ENCODE results near the genes OBP2A, GLT6D1 and UBAC1.

GRCh38 chr9:135504676-135505045 lies 4.2 kb downstream of the MRPS2 start:
- PRO-cap, 6 experiments = no peak in any of the 6 experiments
- RAMPAGE, long total RNA, 2 experiments = no peak in any of the 2 experiments
- RRBS = no CpG with 5 or more reads among the region's 10 CpGs

- PRO-cap, 6 experiments = no peak in any of the 6 experiments
- RAMPAGE, long total RNA, 2 experiments = no peak in any of the 2 experiments
- RRBS = 50% methylated on average over 1 of the region's 21 CpGs
Measured at GRCh38 chr9:135545691-135546320, at the start of gene OBP2A. Gene OBP2A (plus strand): TSS chr9:135546126.

- PRO-cap, 6 experiments = no peak in any of the 6 experiments
- RAMPAGE, long total RNA, 2 experiments = no peak in any of the 2 experiments
- RRBS = no CpG with 5 or more reads among the region's 10 CpGs
Measured at GRCh38 chr9:135639343-135639782, at the start of gene GLT6D1. Gene GLT6D1 (minus strand): TSS chr9:135639540.

GRCh38 chr9:135881589-135882456 lies 25.5 kb downstream of the CAMSAP1 start:
- PRO-cap, 6 experiments = no peak in any of the 6 experiments
- RAMPAGE, long total RNA, 2 experiments = no peak in any of the 2 experiments
- RRBS = no CpG with 5 or more reads among the region's 23 CpGs

DNA sequence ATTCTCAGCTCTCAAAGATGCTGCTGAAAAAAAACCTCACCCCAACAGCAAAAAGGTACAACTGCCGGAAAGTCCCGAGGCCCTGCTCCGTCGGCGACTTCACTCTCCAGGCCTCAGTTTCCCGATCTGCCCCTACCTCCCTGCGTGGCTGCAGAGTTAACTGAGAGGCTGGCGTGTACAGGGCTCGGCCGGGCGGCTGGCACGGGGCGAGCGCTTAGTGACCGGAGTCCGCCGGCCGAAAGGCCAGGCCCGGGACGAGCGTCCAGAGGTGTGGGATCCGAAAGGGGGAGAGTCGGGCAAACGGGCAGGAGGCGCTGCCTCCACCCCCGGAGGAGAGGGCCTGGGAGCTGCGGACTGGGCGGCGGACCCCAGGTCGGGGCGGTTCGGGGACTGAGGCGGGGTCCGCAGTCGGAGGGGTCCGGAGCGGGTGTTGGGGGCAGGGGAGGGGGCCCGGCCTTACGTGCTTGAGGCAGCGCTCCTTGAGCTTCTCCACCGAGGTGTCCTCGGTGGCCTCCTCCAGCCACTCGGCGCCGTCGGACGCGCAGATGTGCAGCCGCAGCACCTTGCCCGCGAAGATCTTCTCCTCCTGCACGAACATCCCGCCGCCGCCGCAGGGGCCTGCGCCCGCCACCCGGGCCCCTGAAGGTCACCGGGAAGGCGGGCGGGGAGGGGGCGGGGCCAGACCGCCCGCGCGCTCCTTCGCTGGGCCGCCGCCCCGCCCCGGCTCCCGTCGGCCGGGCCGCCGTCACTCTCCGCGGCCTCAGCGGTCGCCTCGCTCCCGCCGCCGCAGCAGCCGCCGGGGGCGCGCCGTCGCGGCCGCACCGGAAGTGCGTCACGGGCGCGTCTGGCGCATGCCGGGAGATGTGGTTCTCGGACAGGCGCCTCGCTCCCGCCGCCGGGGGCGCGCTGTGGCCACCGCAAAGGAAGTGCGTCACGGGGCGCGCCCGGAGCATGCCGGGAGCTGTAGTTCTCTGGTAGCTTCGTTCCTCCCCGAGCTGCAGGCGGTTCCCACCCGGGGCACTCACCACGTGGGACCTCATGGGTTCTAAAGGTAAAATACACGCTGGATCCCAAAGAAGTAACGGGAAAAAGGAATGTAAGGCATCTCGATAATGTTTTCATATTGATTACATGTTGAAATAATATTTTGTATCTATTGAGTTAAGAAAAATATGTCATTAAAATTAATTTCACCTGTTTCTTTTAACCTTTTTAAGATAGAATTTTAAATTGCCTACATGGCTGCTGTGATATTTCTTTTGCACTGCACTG lies at the start of gene UBAC1:
Gene UBAC1 (minus strand): TSS at position 809 of the 1,272 bp plus-strand sequence.
- PRO-cap, 6 experiments = peak in 6 of 6 experiments; most common plus-strand start position 299 of the sequence (in 2); most common minus-strand start position 798 of the sequence (in 5)
- RAMPAGE, long total RNA, 2 experiments = start-site peak on the minus strand in 2 of 2 experiments, centred at positions 629 to 632 of the sequence, 463 to 1,235 reads per replicate
- RRBS = 1% methylated on average over 61 of the region's 123 CpGs

- PRO-cap, 6 experiments = no peak in any of the 6 experiments
- RAMPAGE, long total RNA, 2 experiments = no peak in any of the 2 experiments
- RRBS = no CpG with 5 or more reads among the region's 52 CpGs
Measured at GRCh38 chr9:136049549-136050134, 45.4 kb downstream of the NACC2 start.

GRCh38 chr9:136067143-136067475 lies 28.0 kb downstream of the NACC2 start:
- PRO-cap, 6 experiments = no peak in any of the 6 experiments
- RAMPAGE, long total RNA, 2 experiments = no peak in any of the 2 experiments
- RRBS = no CpG with 5 or more reads among the region's 13 CpGs

- PRO-cap, 6 experiments = peak in 1 of 6 experiments; most common plus-strand start chr9:136093534 (in 1); most common minus-strand start chr9:136093465 (in 1)
- RAMPAGE, long total RNA, 2 experiments = no peak in any of the 2 experiments
- RRBS = 5% methylated on average over 3 of the region's 17 CpGs
Measured at GRCh38 chr9:136093011-136093666, 1.9 kb downstream of the NACC2 start.

GRCh38 chr9:136106627-136106964 lies 11.5 kb upstream of the NACC2 start:
- PRO-cap, 6 experiments = no peak in any of the 6 experiments
- RAMPAGE, long total RNA, 2 experiments = no peak in any of the 2 experiments
- RRBS = no CpG with 5 or more reads among the region's 5 CpGs

- PRO-cap, 6 experiments = no peak in any of the 6 experiments
- RAMPAGE, long total RNA, 2 experiments = no peak in any of the 2 experiments
- RRBS = no CpG with 5 or more reads among the region's 28 CpGs
Measured at GRCh38 chr9:136310487-136311221, 6.8 kb upstream of the CCDC187 start.

GRCh38 chr9:136345140-136345864 lies 18.0 kb downstream of the GPSM1 start:
- PRO-cap, 6 experiments = peak in 4 of 6 experiments; most common plus-strand start chr9:136345398 (in 4); most common minus-strand start chr9:136345220 (in 1)
- RAMPAGE, long total RNA, 2 experiments = no peak in any of the 2 experiments
- RRBS = 40% methylated on average over 4 of the region's 35 CpGs

- PRO-cap, 6 experiments = no peak in any of the 6 experiments
- RAMPAGE, long total RNA, 2 experiments = no peak in any of the 2 experiments
- RRBS = 84% methylated on average over 5 of the region's 50 CpGs
Measured at GRCh38 chr9:136360555-136361638, 2.6 kb downstream of the DNLZ start.

DNA sequence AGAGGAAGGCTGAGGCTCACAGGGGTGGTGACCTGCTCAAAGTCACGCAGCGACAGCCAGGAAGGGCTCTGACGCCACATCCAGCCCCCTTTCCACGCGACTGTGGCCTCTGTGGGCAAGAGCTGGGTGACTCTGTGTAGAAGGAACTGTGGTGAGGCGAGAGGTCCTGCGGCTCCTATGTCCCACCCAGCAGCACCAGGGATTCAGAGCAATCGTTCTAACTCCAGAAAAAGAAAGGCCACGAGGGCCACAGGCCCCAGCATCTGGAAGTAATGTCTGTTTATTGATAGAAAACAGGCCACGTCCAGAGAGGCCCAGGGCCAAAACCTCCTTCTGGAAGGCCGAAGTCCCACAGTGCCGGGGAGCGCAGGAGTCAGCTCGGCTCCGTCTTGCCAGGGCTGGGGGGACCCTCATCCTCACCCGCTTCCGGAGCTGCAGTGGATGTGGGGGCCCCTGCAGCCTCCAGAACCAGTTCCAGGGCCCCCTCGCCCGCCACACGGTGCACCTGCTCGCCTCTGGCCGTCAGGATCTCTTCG lies 1.8 kb downstream of the DNLZ start:
- PRO-cap, 6 experiments = peak in 1 of 6 experiments; most common plus-strand start position 352 of the sequence (in 1)
- RAMPAGE, long total RNA, 2 experiments = no peak in any of the 2 experiments
- RRBS = 74% methylated on average over 6 of the region's 23 CpGs

DNA sequence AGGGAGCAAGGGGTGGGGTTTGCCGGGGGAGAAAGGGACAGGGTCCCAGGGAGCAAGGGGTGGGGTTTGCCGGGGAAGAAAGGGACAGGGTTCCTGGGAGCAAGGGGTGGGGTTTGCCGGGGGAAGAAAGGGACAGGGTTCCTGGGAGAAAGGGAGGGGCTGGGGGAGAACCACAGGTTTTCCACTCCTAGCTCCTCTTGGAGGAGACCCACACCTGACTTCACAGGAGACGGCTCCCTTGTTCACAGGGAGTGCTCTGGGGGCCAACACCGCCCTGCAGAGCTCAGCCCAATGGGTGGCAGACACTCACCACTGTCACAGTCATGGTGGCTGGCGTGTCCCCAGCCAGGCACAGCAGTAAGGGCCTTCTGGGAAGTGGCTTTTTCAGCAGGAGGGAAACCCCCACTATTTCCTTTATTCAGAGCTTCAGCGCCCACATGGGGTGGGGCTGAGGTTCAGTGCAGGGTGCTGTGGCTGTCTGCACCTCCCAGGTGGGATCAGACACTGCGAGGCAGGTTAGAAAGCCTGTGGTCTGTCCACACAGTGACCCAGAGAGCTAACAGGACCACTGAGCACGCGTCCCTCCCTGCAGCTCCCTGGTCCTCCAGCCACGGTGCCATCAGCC lies 3.5 kb upstream of the SNAPC4 start:
- PRO-cap, 6 experiments = no peak in any of the 6 experiments
- RAMPAGE, long total RNA, 2 experiments = no peak in any of the 2 experiments
- RRBS = no CpG with 5 or more reads among the region's 11 CpGs

GRCh38 chr9:136437353-136438089 lies 2.1 kb downstream of the INPP5E start:
- PRO-cap, 6 experiments = no peak in any of the 6 experiments
- RAMPAGE, long total RNA, 2 experiments = no peak in any of the 2 experiments
- RRBS = no CpG with 5 or more reads among the region's 18 CpGs

GRCh38 chr9:136455396-136456204 lies 16.0 kb upstream of the INPP5E start:
- PRO-cap, 6 experiments = no peak in any of the 6 experiments
- RAMPAGE, long total RNA, 2 experiments = no peak in any of the 2 experiments
- RRBS = no CpG with 5 or more reads among the region's 28 CpGs

GRCh38 chr9:136484137-136484987 lies 1.5 kb upstream of the SEC16A start:
- PRO-cap, 6 experiments = no peak in any of the 6 experiments
- RAMPAGE, long total RNA, 2 experiments = no peak in any of the 2 experiments
- RRBS = 20% methylated on average over 14 of the region's 56 CpGs

DNA sequence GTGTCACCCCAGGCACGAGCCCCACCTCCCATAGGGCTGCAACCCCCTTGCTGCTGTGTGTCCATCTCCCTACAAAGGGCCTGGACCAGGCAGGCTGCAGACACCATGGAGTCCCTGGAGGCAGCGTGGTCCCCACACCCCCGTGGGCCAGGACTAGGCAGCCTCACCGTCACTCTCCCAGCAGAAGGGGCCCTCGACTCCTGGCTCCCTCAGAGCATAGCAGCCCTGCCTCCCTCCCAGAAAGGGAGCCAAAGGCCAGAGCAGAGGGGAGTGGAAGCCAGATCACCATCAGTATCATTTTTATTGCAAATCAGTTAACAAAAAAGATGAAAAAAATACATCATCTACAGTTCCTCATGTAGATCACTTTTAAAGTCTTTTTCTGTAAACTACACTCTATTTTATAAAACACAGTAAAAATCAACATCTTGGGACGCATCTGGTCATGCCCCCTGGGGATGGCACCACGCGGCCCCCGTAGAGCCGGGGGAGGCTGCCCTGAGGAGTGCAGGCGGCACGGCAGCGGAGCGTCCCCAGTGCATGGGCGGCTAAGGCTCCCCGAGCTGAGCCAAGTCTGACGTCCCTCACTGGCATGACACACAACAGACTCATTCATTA lies 11.4 kb upstream of the SEC16A start:
- PRO-cap, 6 experiments = no peak in any of the 6 experiments
- RAMPAGE, long total RNA, 2 experiments = no peak in any of the 2 experiments
- RRBS = no CpG with 5 or more reads among the region's 17 CpGs

DNA sequence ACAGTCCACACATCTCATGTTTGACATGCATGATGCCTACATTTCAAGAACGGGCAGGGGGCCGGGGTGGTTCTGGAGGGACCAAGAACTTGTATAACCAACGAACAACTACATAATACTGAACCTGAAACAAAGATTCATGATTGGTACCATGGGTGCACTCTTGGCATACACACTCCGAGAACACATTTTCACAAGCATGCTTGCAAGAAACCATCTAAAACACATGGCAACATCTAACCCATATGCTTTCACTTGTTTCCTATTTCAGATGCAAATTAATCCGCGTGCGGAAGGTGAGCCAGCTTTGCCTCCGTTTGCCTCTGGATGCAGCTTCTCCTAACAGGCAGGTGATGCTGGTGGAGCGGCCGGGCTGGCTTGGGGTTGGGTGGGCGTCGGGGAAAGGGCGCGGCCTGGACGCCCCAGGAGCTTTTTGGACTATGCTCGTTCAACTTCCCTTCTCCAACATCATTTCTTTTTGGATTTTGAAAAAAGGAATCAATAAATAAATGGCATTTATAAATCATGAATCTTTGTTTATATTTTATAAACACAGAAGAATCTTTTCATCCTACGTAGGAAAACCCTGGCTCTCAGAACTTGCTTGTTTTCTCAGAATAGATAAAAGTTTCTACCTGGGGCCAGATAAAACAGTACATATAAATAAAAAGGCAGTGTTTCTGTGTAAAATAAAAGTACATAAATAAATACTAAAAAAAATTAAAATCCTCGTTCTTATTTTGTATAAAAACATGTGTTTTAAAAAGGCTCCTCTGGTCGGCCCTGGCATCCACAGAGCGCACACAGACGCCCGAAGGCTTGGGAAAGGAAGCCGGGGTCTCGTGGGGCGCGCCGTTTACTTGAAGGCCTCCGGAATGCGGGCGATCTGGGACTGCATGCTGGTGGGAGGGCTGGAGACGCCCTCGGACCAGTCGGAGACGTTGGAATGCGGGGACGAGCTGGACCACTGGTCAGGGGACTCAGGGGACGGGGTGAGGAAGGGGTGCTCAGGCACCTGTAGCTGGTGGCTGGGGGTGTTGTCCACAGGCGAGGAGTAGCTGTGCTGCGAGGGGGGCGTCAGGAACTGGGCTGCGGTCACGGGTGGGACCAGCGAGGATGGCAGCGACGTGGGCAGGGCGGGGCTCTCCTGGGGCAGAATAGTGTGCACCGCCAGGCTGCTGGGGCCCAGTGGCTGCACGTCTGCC lies 12.8 kb upstream of the SEC16A start:
- PRO-cap, 6 experiments = no peak in any of the 6 experiments
- RAMPAGE, long total RNA, 2 experiments = no peak in any of the 2 experiments
- RRBS = no CpG with 5 or more reads among the region's 48 CpGs

DNA sequence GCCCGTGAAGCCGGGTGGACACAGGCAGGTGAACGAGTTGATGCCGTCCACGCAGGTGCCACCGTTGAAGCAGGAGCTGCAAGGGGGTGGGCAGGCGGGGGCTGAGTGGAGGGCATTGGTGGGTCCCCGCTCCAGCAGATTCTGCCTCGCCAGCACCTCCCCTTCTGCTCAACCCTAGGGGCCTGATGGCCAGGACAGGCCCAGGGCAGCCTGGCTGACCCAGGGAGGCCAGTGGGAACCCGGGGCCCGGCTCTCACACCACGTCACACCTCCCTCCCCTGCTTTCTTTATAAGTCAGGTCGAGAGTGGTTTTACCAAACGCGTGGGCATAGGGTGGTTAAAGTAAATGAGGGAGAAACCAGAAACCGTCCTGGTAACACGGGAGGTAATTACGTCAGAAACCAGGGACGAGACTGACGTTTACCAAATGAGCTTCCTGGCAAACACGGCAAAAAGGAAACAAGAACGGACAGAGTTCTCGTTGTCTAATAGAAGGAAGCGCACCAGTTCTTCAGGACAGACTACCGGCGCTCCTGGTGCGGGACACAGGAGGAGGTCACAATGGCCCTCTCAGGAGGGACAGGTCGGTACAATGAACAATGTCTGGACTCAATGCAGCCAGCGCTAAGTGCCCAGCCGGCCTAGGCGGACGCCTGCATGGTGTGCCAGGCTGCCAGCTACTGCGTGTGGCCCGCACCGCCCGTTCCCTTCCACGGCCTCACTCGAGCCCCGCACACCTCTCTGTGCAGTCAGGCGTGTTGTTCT lies 26.3 kb upstream of the SEC16A start:
- PRO-cap, 6 experiments = no peak in any of the 6 experiments
- RAMPAGE, long total RNA, 2 experiments = no peak in any of the 2 experiments
- RRBS = 45% methylated on average over 5 of the region's 40 CpGs

Data from heart left ventricle (tissue), 7 donors.